ENCODE data around the genes FAM3A, F8A1 and TMLHE.

- RRBS = no CpG with 5 or more reads among the region's 42 CpGs
Observed at GRCh38 chrX:154352466-154353614, 21.6 kb downstream of the FLNA start.

DNA sequence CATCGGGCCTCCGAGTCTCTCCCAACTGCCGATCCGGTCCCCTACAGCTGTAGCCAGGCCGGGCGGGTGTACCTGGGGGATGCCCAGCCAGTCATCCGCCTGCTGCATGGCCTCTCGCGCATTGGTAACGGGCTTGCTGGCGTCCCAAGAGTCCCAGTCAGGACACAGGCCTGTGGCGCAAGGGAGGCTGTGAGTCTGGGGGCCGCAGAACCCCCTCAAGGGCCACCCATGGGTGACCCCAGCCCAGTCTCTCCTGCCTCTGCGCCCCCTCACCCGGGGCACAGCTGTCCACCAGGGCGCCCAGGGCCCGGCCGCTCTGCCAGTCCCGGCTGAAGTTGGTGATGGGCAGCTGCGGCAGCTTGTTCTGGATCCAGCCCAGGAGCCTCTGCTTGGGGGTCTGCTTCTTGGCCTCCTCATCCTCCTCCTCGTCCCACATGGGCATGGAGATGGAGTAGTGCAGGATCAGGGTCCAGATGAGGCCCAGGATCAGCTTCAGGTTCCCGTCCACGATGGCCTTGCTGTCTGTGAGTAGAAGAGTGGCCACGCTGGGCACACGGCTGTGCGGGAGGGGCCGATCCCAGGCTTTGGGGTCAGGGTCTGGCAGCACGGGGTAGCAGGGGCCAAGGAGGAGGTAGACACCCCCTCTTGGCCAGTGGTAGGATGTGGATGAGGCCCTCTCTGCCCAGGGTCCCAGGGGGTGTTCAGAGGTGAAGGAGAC lies 6.7 kb downstream of the FLNA start:
- RRBS = no CpG with 5 or more reads among the region's 28 CpGs

GRCh38 chrX:154419269-154420572 lies 8.4 kb downstream of the TAFAZZIN start:
- RRBS = no CpG with 5 or more reads among the region's 31 CpGs

GRCh38 chrX:154483757-154484458 lies 2.5 kb downstream of the UBL4A start:
- RRBS = no CpG with 5 or more reads among the region's 11 CpGs

DNA sequence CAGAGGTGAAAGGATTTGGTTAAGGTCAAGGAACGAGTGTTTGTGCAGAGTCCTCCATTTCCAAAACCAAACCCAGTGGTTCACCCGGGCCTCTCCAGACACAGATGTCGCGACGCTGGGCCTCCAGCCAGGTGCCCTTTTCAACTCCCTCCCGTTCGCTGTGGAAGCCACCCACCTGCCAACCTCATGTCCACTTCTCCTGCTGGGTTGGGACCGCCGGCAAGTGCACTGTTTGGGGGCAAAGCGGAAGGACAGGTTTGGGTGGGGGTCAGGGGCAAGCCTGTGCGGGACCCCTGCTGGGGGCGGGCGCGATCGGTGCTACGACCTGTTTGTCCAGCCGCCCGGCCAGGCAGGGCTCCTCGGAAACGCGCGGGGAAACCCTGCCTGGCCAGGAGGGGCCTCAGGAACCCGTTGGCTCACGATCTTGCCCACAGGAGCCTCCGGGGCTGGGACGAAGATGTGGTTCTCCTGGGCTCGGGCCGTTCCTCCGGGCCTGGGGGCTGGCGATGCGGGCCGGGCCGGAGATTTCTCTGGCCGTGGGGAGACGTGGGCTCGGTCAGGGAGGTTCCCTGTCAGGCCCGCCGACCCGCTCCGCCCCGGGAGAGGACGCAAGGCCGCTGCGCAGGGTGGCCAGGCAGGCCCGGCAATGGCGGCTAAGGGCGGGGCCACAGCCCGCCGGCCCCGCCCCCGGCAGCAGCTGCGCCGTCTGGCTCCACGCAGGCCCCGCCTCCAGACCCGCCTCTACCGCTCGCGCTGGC lies at the start of gene FAM3A:
TSS of gene FAM3A (minus strand) at position 648 of the 758 bp plus-strand sequence.
- RRBS = 1% methylated on average over 27 of the region's 59 CpGs

DNA sequence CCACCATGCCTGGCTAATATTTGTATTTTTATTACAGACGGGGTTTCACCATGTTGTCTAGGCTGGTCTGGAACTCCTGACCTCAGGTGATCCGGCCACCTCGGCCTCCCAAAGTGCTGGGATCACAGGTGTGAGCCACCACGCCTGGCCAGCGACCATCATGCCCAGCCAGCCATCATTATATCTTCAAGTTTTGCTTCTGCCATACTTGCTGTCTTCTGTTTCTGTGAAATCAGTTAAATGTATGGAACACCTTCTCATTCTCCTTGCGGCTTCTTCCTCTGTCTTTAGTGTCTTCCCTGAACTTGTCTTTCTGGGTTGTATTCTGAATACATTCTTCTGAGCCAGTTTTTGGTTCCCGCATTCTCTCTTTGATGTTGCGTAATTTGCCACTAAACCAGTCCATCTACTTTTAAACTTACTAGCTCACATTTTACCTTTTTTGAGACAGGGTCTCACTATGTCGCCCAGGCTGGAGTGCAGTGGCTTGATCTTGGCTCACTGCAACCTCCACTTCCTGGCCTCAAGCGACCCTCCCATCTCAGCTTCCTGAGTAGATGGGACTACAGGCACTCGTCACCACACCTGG lies 9.5 kb upstream of the FAM3A start:
- RRBS = no CpG with 5 or more reads among the region's 11 CpGs

DNA sequence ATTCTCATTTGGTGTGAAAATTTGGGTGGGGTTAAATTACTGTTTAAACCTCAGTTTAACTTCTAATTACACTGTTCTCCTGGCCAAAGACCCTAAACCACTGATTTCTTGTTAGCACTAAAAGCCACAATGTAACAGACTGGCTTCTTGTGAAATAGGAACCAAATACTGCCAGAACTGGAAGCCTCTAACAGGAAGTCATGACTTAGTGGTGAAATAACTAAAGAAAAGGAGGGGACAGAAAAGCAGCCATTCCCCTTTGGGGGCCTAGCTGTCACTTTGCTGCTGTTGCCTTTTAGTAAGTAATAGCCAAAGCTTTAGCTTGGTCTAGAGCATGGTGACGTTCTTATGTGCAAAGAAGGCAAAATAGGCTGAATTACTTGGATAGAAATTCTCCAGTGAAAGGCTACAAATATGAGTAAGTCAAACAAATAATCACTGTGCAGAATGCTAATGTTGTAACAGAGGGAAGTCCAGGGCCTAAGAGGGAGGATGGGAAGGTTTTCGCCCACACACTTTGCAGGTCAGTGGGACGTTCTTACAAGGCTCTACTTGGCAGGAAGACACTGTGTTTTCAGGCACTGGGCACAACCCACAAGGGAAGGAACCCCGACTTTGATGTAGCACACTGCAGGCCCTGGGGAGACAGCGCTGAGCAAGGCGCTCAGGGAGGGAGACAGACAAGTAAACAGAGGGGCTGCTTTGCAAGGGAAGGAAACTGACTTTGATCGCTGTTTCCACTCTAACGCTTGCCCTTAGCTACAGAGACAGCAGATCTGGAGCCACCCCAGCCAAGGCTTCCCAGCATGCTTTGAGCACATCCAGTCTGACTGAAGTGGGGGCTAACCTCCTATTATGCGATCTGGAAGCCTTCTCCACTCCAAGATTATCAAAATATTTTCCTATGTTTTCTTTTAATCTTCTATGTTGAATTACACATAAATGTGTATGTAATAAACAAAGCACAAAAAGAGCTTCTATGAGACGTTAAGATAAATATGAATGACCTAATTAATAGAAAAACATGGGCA lies 16.6 kb downstream of the GAB3 start:
- RRBS = no CpG with 5 or more reads among the region's 10 CpGs

DNA sequence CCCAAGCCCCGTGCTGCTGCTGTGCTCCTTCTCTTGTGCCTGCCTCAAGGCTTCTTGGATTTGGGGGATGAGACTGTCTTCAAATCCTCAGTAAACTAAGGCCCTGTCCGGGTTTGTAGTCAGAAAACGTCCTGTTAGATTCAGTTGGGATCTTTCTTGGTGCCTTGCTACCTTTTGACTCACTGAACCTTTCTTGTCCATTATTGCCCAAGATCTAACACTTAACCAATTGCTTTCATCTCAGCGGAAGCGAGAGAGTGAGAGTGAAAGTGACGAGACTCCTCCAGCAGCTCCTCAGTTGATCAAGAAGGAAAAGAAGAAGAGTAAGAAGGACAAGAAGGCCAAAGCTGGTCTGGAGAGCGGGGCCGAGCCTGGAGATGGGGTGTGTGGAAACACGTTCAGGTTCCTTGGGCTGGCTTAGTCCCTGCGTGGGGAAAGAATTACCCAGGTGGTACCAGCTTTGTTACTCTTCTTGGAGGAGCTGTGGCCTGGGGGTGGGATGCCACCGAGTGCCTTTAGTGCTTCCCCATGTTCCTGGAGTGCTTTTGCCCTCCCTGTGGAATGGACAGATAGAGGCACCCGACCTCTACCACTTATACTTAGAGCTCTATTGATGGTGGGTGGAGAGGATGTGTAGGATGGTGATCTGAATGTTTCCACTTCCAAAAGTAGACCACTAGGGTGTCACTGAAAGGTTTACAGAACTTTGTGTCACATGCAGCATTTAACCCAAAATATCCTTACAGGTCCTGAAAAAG lies 13.5 kb downstream of the DKC1 start:
- RRBS = no CpG with 5 or more reads among the region's 12 CpGs

GRCh38 chrX:154886093-154886469 lies at the start of gene F8A1:
TSS of gene F8A1 (plus strand) at chrX:154886355.
- RRBS = no CpG with 5 or more reads among the region's 48 CpGs

- RRBS = no CpG with 5 or more reads among the region's 6 CpGs
Observed at GRCh38 chrX:155147521-155147949, 68.7 kb upstream of the VBP1 start.

DNA sequence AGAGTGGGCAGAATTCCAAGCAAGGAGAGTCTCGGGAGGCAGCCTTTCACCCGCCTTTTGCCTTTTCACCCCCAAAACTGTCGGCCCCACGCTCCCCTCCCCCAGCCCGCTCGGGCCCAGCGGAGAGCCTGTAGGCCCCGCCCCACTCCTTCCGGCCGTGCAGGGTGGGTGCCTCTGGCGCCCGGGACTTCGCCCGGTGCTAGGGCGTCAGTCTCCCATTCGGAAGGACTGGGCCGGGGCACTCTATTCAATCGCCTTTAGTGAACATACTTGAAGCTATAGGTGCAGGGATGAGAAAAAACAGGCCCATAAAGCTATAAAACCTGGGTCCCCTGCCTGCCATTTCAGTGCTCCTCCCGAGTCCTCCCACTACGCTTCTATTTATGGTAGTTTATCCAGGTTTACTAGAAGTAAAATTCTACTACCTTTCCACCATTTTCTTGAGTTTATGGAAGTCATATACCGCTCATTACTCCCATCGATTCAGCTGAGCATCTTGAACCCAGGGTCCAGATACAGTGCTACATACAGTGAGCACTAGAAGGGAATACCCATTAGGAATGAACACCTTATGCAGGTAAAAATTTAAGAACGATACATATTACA lies at the start of gene TMLHE:
TSS of gene TMLHE (minus strand) at position 130 of the 606 bp plus-strand sequence.
- RRBS = 0% methylated on average over 3 of the region's 23 CpGs

DNA sequence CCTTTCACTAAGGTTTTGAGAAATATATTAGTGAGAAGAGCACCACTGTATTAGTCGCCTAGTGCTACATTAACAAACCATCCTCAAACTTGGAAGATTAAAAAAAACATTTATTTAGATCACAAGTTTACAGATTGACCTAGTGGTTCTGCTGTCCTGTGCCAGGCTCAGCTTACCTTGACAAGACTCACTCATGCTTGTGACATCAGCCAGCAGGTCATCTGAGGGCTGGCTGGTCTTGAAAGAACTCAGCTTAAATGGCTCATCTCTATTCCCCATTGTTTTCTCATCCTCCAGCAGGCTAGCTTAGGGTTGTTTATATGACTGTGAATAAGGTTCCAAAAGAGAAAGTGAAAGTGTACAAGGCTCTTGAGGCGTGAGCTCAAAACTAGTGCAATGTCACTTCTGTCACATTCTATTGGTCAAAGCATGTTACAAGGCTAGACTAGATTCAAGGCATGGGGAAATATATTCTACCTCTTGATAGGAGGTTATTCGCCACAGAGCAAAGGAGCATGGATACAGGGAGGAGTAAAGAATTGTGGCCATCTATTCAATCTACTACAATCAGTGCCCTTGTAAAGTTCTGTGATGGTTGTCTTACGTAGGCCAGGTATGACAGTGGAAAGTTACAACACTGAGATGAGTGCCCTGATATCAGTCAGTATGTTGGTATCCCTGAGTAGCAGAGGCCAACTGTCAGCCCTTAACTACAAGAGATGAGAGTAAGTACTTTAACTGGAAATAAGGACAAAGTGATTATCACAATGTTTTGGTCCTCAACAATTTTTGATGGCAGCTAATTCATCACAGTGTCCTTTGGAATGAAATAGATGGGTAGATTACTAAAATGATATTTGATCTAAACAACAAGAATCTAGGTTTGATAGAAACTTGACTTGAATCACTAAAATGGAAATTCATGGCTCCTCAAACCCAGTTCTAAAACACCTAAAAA lies 19.8 kb upstream of the TMLHE start:
- RRBS = no CpG with 5 or more reads among the region's 4 CpGs

DNA sequence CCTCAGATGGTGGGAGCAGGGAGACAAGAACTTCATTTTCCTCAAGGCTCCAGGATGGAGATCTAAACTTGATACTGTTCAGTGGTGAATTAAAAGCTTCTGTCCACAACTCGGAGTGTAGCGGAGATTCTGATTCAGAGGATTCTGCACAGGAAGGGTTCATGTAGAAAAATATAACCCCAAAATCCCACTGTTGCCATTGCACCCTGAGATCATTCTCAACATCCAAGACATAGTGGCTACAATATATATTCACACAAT lies 30.4 kb upstream of the IL9R start:
- RRBS = no CpG with 5 or more reads among the region's 2 CpGs